Temporal lobe (tissue), 2 donors: ENCODE measurements around the genes IAPP, C2CD5 and ETNK1.

DNA sequence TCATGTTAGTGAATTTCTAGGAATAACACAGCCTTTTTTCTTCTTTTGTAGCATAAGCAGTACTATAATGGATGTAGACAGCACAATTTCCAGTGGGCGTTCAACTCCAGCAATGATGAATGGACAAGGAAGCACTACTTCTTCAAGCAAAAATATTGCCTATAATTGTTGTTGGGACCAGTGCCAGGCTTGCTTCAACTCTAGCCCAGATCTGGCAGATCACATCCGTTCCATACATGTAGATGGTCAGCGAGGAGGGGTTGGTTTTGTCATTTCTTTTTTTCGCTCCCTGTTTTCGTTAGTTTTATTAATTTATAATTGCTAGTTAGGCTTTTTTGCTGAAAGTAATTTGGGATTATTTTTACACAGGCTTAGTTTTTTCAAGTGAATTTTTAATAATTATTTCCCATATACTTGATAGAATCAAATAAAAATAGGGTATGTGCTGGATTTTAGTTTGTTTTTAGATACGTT, 23.2 kb downstream of the AEBP2 start:
- RAMPAGE, long total RNA = no peak

GRCh38 chr12:19473222-19473450, 33.8 kb downstream of the AEBP2 start:
- RAMPAGE, long total RNA = no peak

DNA sequence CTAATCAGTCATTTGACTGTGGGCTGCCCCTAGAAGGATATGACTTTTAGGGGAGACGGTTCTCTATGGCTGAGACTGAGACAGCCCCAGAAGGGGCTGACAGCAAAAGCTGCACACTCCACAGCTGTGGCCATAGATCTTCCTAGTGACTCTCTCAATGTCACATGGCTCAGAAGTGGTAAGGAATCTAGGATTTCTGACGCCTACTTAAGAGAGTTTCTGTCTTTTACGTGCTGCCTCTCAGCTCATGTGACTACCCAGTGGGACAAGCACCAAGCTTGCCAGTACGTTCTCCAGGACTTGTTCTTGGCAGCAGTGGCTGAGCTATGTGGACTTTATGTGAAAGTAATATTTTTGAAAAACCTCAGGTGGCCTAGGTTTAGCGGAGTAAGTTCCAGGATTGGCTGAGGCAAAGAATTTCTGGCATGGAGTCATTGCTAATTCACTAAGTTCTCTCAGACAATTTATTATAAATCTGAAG, 271.6 kb downstream of the AEBP2 start:
- RAMPAGE, long total RNA = no peak

GRCh38 chr12:19945805-19946214, 422.5 kb upstream of the PDE3A start:
- RAMPAGE, long total RNA = no peak

- RAMPAGE, long total RNA = no peak
Measured at GRCh38 chr12:20040747-20041312, 327.5 kb upstream of the PDE3A start.

DNA sequence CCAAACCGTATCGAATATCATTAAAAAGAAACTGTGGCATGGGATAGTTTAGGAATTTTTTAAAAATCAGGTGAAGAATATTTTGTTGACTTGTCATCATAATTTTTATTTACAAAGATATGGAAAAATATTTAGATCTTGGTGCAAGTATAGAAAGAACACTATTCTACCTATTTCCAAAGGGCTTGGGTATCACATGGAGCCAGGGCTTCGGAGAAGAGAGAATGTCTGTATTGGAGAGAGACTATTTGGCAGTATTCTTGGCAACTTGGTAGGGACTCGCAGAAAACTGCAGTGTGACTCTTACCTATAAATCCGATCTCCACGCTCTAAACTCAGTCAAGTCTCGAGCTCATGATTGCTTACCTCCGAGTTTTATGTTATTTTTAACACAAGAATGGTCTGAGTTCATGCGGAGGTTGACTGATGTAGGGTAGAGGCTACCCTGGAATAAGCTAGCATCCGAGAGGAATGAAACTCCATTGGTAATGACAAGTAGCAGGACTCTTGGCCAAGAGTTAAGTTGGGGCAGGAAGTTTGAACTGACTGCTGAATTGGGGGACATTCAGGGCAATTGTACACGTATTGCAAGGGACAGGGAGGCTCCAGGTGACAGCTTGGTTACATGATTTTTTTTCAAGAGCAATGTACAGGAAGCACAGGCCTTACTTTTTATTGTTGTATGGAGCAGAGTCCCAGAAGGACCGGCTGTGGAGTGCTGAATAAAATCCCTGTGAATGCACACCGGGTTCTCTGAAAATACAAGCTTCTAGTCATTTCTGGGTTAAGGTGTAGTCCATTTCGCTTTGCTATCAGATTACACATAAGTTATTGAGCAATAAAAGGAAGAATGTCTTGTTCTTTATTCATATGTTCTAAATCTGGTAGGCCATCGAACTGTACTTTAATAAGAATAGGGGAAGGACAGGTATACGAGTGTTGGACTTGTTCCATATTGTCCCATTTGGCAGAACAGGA, 52.0 kb downstream of the PDE3A start:
- RAMPAGE, long total RNA = no peak

DNA sequence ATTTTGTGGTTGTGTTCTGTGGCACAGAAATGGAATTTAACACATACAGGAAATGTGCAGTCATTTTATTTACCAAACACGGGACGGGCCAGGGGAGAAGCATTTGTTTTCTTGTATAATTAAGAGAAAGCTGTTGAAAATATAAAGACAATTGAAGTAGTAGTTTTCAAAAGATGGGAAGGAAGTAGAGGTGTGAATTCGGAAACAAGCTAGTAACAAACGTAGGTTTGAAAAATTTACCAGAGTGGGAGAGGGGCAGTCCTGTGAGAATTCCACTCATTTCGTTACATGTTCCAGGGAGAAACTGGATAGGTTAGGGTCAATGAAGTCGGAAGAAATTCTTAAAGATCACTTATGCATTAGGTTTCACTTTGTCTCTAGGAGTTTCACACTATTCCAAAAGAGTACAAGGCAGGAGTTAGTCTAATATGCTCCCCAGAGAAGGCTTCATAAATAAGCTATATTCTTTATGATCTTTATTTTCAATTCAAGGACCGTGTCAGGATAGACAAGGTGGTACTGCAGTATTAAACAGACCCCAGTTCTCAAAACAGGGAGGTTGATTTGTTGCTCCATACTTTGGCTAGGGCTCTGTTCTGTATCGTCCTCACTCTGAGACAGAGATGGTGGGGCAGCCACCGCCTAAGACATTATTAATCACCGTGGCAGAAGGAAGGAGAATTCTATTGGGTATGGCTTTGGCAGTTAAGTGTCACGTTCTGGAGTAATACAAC, 117.2 kb upstream of the SLCO1C1 start:
- RAMPAGE, long total RNA = no peak

- RAMPAGE, long total RNA = no peak
Measured at GRCh38 chr12:21354045-21354326, 18.7 kb upstream of the IAPP start.

- RAMPAGE, long total RNA = no peak
Measured at GRCh38 chr12:21372726-21373020, at the start of gene IAPP. TSS of gene IAPP (plus strand) at chr12:21372902.

GRCh38 chr12:21526791-21527201, 700 bp downstream of the SPX start:
- RAMPAGE, long total RNA = no peak

GRCh38 chr12:21602649-21603195, 1.9 kb downstream of the GYS2 start:
- RAMPAGE, long total RNA = no peak

DNA sequence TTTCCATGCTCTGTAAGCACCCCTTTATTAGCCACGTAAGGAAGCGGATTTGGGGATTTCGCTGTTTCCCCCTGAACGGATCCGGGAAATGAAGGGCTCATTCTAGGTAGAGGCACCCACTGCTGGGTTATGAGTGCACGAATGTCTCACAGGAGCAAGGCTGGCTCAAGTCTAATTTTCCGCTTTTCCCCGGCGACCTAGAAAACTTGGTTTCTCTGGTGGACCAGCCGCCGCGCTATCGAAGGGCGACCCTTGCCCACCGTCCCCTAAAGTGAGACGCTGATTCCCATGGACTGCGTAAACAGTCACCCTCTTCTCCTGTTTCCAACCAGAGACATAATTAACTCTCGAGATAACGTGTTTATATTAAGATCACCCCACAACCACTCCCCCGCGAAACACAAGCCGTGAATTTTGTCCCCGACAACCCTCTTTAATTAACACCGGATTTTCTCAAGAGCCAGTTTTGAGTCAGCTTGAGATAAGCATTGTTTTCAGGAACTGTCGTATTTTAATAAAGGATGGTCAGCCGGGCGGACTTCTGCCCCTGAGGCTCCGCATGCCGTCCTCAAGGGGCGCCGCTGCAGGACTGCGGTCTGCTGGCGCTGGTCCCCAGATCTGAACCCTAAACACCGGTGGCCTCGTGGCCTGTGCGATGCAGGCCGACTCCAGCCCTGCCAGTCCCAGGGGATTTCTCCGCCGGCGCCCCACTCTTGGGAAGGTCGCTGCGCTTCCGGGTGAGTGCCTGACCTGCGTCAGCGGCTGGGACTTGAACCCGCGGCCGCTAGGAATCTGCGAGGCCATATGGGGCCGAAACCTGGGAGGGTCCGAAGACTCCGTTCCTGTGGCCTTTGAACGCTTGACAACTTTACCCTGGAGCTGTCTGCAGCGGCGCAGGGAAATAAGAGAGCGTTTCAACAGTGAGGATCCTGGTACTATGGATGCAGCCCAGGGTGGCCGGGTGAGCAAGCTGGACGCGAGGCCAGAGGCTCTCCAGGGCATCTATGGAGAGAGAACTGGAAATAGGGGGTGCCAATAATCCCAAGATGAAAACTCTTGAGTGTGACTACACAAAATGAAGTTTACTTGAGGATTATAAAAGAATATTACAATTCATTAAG, 719 bp upstream of the ABCC9 start:
- RAMPAGE, long total RNA = no peak

DNA sequence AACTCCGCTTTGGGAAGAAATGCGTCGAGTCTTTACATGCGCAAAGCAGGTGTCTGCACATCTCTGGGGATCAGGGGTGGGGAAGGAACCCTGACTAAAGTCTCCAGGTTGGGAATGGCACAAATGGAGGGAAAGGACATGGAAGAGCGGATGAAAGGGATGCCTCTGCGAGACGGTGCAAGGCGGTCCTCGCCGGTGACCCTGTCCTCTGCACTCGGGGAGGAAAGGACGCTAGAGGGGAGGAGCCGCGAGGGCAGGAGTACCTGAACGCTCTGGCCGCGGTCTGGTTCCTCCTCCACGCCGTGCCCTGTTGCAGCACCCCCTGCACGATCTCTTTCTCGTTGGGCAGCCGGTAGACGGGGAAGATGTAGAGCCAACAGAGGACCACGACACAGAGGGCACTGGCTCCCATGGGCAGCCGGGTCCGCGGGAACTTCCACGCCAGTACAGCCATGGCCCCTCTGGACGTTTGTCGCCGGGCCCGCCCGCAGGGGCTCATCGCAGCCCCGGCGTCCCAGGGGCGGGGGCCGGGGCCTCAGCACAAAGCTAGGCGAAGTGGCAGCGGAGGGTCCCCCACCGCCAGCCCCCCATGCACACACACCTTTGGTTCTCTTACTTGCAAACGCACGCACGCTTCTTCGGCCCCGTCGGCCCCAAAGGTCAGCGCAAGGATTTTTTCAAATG, 631 bp downstream of the ST8SIA1 start:
- RAMPAGE, long total RNA = no peak

DNA sequence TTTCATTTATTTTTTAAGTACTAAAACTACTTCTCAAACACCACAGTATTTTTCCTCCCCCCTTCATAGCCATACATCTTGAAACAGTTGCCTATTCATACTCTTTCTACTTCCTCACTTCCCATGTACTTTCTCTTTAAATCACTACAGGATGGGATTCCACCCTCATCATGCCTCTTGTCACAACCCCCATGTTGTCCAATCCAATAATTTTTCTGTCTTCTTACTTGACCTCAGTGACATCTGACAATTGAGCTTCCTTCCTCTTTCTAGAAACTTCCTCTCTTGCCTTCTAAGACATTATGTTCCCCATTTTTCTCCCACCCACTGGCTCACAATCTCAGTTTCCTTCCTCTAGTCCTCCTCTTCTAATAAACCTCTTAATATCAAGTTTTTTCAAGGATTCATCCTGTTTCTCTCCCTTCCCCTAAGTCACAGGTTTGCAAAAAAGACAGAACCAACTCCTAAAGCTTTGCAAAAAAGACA, 5.3 kb downstream of the C2CD5 start:
- RAMPAGE, long total RNA = no peak

DNA sequence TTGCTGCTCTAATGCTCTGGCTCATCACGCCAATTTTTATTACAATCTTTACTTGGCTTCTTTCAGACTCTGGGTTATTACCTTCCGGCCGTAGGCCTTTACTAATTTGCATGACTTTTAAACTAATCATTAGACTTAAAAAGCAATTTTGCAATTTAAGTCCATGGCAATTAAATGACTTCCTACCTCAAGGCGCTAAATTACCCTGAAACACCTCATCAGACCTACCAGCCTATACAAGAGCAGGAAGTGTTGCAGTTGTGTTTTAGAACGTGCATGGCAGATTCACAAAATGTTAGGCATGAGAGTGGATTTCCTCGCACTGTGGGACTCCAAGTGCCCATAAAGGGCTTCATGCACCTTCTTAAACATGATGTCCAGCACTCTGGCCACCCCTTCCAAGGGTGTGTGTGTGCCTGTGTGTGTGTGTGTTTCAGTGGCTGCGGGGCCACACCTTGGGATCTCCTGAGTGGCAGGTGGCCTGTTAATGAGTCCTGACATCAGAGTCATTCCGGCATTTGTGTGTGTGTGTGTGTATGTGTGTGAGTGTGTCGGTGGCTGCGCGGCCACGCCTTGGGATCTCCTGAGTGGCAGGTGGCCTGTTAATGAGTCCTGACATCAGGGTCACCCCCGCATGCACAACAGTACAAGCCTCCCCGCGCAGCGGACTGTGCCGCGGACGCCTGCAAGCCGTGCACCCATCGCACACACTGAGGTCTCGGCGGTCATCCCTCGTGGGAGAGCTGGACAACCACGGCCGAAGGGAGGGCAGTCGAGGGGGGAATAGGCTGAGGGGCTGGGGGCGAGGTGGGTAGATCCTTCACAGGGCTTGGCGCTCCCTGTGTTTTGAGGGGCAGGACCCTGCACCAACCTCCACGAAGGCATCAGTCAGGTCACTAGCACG, 900 bp downstream of the C2CD5 start:
- RAMPAGE, long total RNA = no peak

DNA sequence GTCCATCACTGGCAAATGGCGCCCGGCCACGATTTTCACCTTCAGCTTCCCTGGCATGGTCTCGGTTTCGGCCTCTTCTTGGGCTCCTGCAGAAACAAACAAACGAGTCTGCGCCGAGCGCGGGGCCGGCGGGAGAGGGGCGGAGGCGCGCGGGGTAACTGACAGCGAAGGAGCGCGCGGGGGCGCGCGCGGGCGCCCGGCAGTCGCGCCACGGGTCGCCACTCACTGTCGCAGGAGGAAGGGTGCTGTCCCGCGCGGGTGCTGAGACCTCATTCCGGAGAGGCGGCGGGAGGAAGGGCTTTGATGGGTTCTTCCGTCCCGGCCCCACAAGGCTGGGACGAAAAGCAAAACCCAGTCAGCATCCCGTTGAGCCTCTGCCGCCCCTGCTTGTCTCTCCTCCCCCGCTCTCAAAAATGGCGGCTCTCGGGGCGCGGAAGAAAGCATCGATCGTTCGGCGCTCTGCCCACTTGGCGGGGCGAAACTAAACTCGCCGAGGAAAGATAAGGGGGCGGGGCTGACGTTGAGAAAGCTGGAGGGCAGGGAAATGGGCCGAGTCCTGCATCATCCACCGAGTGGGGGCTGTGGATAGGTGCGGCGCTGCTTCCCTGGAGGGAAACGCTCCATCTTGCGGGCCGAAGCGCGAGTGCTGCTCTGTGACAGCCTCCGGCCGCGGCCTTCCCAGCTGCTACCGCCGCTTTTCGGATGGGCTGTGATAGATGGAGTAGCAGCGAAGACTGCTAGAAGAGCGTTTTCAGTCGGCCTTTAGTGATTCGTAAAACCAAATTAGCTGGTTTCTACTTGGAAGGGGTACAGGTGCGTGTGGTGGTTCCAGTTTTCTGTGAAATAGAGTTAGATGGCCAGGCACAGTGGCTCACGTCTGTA, at the start of gene C2CD5:
TSS of gene C2CD5 (minus strand) at position 449 of the 882 bp plus-strand sequence.
- RAMPAGE, long total RNA = no peak

- RAMPAGE, long total RNA = no peak
Measured at GRCh38 chr12:22624647-22624896, 399 bp upstream of the ETNK1 start.

- RAMPAGE, long total RNA = start-site peak on the plus strand at chr12:22625161-22625242, 660 and 300 reads in 2 replicates
Measured at GRCh38 chr12:22624897-22625268, at the start of gene ETNK1. TSS of gene ETNK1 (plus strand) at chr12:22625171.

GRCh38 chr12:22658966-22659893, 34.3 kb downstream of the ETNK1 start:
- RAMPAGE, long total RNA = no peak

- RAMPAGE, long total RNA = no peak
Measured at GRCh38 chr12:23943972-23944439, 5.5 kb downstream of the SOX5 start.